HCT116 (cell line): ENCODE measurements around a stretch of chr5.

DNA sequence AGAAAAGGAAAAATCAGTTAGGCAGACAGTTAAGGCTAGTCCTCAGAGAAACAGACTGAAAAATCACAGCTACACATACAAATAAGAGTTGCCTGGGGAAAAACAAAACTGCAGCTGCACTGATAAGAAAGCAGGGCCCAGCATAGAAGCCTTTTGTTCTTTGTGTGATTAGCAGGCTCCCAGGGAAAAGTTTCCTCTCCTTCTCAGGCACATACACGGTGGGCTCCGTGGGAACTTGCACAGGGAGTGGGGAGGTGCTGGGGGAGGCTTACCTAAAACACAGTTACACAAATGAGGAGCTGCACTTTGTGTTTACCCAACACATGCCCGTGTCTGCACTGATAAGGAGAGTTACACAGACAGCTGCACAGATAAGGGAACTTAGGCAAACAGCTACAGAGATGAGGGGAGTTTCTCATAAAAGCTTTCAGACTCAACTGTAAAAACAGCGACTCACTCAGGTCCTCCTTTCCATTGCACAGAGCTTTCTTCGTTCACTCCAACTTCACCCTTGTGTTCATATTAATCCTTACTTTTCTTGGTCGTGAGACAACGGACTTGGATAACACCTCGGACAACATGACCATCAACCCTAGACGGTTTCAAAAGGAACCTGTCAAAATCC lies 51.0 kb downstream of the SERINC5 start:
- RRBS: no CpG with 5 or more reads among the region's 9 CpGs

- RRBS: no CpG with 5 or more reads among the region's 6 CpGs
Observed at GRCh38 chr5:80230831-80231273, 25.0 kb downstream of the SERINC5 start.

GRCh38 chr5:80253221-80254149 lies 2.4 kb downstream of the SERINC5 start:
- RRBS: no CpG with 5 or more reads among the region's 15 CpGs

DNA sequence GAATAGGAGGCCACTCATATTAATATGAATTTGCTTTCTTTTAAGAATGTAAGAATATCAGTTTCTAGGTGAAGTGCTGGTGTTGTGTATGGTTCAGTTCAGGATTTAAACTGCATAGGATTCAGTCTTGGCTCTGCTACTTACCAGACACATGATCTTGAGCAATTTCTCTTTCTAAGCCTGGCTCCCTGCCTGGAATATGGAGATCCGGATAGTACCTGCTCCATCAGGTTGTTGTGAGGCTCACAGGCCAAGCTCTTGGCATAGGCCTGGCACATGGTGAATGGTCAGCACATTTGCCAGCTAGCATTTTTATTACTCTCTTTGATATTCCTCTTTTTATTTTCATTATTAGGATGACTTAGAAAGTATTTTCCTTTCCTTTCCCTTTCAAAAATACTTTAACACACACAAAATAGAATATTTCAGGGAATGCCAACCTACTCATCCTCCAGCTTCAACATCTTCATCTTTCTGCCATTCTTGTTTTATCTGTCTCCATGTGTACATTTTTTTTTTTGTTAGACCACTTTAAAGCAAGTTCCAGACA lies 7.8 kb downstream of the RASGRF2 start:
- RRBS: no CpG with 5 or more reads among the region's 1 CpG

DNA sequence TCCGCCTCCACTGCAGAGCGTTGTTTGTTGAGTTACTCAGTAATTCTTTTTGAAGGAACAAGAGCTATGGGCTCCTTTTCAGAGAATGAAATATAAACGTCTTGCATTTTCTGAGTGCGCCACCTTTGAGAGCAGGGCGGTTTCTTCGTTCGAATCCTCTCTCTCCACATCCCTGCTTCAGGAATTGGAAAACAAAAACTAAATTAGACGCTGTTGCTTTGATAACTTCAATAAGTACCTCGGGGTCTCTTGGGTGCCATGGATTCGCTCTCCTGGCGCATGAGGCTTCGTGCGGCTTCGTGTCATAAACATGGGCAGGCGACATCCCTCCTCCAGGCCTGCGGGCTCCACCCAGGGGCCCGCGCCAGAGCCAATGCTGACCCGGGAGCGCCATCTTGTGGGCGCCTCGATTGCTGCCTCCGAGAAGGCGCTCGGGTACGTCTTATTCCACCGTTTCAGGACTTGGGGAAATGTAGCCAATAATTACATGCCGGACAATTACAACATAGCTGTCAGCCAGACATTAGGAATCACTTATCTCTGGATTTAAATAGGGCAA lies 38.2 kb upstream of the CKMT2 start:
- RRBS: 0% methylated on average over 1 of the region's 28 CpGs

- RRBS: no CpG with 5 or more reads among the region's 3 CpGs
Observed at GRCh38 chr5:81296150-81296602, 5.2 kb upstream of the ZCCHC9 start.

DNA sequence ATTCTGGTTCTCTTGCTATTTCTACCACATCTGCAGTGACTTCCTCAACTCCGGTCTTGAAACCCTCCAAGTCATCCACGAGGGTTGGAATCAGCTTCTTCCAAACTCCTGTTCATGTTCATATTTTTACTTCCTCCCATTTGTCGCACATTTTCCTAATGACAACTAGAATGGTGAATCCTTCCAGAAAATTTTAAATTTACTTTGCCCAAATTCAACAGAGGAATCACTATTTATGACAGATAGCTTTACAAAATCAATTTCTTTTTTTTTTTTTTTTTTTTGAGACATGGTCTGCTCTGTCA lies 51.4 kb downstream of the SSBP2 start:
- RRBS: no CpG with 5 or more reads among the region's 3 CpGs

DNA sequence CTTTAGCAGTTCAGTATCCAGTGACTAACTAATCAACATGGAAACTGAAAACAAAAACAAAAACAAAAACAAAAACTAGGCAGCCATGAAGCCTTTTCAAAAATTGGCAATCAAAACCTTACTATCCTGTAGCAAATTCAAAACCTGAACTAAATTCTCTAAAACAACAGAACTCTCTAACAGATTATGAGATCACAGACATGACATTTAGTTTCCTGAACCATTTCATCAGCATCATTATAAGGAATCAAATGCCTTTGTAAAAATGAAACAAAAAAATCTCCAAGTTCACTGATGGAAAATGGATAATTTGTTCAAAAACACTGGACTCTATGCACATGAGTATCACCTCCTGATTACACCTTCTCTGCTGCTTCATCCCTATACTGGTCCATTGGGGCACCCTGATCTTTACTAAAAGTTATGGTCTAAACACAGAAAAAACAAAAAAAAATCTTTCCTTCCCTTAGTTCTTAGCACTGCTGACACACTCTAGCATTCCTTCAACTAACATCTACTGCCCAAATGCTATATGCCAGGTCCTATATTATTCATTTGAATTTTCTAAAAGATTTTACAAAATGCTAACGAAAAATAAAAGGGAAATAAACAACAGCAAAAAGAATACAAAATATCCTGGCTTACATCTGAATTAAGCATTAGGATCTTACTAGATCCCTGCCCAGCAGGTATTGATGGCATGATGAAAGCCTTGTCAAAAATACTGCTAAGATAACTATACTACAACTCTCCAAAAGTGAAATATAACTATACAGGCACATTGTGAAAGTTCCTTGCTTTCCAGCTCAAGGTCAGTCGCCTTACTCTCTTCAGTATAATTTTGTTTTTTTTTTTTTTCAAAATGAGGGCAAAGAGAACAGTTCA lies 29.1 kb downstream of the SSBP2 start:
- RRBS: no CpG with 5 or more reads among the region's 2 CpGs

GRCh38 chr5:81779910-81780278 lies 29.0 kb upstream of the SSBP2 start:
- RRBS: no CpG with 5 or more reads among the region's 4 CpGs

DNA sequence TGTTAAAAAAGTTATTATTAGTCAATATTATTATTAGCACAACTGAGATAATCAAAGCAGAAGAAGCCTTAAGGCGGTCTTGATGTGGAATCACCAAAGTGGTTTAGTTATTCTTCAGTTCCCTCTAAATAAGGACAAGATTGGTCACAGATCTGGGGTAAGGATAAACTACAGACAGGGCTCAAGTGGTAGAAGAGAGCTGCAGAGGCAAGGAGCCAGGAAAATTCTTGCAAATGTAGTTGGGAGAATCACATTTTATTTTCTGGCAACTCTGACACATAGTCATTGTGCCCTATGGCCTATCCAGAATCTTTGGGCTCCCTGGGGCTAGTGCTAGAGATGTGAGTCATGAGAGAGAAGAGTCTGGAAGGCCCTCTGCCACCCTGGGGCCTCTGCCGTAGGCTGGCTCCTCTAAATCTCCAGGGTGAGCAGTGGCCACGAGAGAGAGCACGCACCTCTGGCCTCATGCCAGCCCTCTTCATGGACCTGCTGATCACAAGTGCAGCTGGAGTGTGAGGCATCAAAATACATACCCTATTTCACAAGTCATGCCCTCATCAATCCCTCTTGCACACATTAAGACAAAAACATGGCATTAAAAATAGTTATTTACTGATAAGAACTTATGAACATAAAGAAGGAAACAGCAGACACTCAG lies 74.3 kb upstream of the SSBP2 start:
- RRBS: no CpG with 5 or more reads among the region's 4 CpGs

GRCh38 chr5:81852282-81853384 lies 101.7 kb upstream of the SSBP2 start:
- RRBS: 4% methylated on average over 3 of the region's 32 CpGs

- RRBS: no CpG with 5 or more reads among the region's 14 CpGs
Observed at GRCh38 chr5:82347119-82348037, 69.2 kb upstream of the RPS23 start.

DNA sequence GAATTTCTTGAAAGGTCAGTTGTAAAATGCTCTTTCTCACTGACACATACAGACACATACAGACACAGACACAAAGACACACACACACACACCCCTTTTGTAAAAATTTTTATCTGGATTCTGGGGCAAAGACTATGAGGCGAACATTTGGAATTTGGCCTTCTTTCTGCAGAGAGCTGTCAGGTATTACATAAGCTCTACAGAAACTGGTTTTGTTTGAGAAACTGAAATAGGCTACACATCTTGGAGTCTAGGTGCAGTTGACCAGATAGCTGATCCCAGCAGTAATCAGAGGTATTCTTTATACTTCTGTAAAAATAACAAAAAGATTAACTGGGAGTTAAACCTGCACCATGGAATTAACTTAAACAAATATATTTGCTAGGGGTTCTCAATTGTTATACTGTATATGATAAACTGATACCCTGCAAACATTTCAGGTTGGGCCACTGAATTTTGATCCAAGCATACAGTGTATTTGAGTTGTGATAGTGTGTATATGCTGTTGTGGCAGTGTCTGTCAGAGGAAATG lies 316.1 kb upstream of the RPS23 start:
- RRBS: no CpG with 5 or more reads among the region's 1 CpG

GRCh38 chr5:83472137-83472374 lies 512 bp downstream of the VCAN start:
- RRBS: no CpG with 5 or more reads among the region's 2 CpGs

GRCh38 chr5:83474971-83475345 lies 3.4 kb downstream of the VCAN start:
- RRBS: no CpG with 5 or more reads among the region's 9 CpGs

DNA sequence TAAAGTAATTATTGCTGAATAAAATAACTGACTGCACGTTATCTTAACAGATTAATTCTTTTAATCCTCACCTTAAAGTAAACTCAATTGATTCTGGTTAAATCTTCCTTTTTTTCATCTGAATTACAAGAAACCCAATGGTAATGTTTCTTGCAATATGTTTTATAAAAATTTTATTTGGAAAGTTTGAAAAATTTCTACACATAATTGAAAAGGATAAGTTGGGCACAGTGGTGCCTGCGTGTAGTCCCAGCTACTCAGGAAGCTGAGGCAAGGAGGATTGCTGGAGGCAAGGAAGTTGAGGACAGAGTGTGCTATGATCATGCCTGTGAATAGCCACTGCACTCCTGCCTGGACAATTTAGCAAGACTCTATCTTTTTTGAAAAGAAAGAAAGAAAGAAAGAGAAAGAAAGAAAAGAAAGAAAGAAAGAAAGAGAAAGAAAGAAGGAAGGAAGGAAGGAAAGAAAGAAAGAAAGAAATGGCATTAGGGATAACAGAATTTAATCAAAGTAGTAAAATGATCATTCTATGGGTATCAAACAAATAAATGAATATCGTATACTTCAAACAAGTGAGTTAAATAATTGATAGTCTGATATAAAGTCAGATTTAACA lies 37.2 kb downstream of the VCAN start:
- RRBS: no CpG with 5 or more reads among the region's 3 CpGs

DNA sequence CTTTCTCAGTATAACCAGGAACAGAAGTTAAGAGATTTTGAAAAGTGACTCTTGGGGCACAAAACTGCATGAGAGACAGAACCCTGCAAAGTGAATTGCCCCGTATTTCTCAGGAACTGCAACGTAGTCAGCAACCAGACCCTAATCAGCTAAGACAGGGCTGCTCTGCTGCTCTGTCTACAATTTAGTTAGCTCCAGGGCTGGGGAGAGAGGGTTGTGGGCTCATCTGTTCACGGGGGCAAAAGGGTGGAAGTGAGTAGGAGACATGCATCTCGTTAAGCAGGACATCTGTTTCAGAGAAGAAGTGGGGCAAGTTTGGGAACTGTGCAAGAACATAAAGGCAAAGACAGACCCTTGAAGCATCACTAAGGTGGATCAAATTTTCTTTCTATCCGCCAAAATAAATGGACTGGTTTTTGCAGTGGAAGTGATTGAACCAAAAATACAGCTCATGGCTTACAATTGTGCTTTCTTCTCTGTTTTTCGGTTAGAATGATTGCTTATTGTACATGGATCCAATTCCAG lies 643 bp upstream of the EDIL3 start:
- RRBS: no CpG with 5 or more reads among the region's 6 CpGs

- RRBS: no CpG with 5 or more reads among the region's 5 CpGs
Observed at GRCh38 chr5:87121205-87121954, 146.3 kb upstream of the RASA1 start.

DNA sequence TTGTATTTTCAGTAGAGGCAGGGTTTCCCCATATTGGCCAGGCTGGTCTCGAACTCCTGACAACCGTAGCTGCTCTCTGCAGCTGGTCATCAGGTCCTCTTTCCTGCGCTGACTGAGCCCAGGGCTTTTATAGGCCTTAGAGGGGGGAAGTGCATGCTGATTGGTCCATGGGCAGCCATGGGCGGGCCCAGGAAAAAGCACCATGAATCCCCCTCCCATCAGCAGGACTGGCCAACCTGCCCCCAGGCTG lies 16.2 kb upstream of the RASA1 start:
- RRBS: no CpG with 5 or more reads among the region's 4 CpGs

GRCh38 chr5:87267122-87267572 lies 536 bp upstream of the RASA1 start:
- RRBS: 2% methylated on average over 4 of the region's 12 CpGs